Metanephros (tissue), 2 donors: ENCODE data around the genes GRIFIN and IQCE.

DNA sequence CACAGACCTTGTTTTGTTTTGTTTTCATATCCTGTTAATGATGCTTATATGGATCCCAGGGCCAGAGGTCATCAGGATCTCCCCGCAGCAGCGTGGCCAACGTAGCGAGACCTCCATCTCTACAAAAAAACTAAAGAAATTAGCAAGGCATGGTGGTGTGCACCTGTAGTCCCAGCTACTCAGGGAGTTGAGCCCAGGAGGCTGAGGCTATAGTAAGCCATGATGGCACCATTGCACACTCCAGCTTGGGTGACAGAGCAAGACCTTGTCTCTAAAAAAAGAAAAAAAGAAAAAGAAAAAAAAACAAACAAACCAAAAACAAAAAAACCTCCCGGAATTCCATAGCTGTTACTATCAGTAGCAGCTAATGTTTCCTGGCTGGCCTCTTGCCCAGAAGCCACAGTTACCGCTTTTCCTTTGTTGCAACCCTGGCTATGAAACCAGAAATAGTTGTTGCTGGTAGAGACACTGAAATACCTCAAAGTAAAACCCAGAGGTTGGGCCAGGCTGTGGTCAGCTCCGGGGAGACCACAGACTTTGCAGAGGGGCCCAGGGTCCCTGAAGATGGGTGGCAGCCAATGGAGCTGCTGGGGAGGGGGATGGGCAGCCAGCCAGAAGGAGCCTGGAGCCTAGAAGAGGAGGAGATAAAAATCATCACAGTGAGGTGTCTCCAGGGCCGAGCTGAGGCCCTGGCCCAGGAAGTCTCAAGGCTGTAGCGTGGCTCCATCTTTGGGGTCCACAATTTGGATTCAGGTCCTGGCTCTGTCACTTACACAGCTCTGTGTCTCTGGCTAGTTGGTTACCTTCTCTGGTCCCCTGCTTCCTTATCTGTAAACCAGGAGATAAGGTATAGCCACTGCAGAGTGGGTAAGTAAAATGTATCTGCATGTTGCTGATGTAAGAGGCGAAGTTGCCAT, 3.5 kb upstream of the CHST12 start:
- RAMPAGE, long total RNA: no peak

- RAMPAGE, long total RNA: no peak
These were observed at the start of gene GRIFIN for GRCh38 chr7:2476367-2476849. GRIFIN (minus strand) TSS chr7:2476398.

DNA sequence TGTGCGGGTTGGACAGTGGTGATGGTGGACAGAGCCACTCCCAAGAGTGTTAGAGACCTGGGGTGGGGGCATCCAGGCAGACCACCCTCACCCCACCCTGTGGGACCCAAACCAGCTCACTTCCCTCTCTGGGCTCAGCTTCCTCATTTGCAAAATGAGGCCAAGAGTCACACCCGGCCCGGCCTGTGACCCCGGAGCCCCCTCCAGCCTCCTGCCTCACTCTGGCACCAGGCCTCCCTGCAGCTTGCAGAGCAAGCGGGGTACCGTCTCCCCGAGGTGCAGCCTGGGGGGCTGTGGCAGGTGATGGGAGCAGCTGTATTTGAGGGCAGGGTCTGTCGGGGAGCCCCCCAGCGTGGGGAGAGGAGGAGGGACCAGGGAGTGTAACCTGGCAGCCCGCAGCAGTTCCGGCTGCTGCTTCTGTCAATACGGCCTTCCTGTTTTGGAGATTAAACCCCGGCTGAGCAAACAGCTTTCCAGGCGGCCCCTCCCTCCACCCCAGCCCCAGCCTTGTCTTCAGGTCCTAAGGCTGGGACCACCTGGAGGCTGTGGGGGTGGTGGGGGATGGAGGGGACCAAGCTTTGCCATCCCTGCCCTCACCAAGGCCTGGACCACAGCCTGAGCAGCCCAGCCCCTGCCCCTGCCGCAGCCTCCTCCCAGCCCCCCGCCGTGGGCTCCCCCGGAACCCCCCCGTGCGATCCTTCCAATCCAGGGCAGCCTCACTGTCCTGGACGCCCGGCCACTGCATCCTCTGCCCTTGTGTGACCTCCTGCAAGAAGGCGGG, 8.2 kb upstream of the LFNG start:
- RAMPAGE, long total RNA: no peak

- RAMPAGE, long total RNA: no peak
These were observed 909 bp upstream of the LFNG start for GRCh38 chr7:2518545-2519185.

DNA sequence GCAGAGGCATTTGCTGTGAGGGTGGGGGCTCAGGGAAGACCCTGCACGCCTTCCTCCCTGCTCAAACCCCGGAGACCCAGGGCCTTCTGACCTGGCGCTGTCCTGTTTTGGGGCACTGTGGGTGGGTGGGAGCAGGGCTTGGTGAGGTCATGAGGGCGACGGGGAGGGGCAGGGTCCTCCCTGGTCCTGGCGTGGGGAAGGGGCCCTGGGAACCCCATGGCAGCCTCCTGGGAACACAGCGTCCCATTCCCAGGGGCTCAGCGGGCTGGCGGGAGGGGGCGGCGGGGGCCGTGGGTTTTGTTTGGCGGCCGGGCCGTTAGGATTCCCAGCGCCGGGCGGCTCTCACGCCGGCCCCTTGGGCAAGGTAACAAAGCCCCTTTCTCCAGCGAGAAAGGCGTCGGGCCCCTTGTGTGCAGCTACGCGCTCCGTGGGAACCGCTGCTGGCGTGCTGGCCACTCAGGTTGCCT, 1.5 kb downstream of the LFNG start:
- RAMPAGE, long total RNA: no peak

- RAMPAGE, long total RNA: no peak
These were observed 10.8 kb downstream of the LFNG start for GRCh38 chr7:2530045-2531021.

- RAMPAGE, long total RNA: no peak
These were observed 8.6 kb downstream of the BRAT1 start for GRCh38 chr7:2546768-2547089.

GRCh38 chr7:2558633-2559780, at the start of gene IQCE:
IQCE (plus strand) TSS chr7:2558979.
- RAMPAGE, long total RNA: no peak

DNA sequence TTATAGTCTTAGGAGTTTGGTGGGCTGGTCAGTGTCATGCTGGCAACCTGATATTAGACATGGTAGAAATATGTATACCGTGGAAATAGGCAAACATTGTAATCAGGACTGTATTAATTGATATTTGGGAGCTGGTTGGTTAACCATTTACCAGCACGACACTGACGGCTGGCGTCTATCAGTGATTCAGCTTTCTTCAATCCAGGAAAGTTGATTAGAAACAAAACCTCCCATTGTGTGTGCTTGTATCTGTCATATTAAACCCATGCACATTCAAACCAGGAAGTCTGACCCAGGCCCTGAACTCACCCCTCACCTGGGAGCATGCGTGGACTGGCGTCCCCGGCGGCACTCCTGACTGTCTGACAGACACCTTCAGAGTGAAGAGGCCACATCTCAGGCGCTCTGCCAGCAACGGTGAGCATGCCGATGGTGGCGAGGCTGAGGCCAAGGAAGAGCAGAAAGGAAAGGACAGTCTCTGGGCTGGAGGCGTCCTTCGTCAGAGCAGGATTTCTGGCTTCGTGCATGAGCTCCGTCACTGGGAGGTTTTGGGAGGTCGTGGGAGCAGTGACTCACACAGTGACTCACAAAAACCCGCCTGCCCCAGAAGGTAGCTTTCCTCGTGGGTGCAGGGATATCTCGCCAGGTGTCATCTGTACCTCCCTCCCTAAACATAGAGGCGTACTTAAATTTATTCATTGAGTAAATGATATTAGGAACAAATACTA, 13.3 kb downstream of the IQCE start:
- RAMPAGE, long total RNA: no peak

DNA sequence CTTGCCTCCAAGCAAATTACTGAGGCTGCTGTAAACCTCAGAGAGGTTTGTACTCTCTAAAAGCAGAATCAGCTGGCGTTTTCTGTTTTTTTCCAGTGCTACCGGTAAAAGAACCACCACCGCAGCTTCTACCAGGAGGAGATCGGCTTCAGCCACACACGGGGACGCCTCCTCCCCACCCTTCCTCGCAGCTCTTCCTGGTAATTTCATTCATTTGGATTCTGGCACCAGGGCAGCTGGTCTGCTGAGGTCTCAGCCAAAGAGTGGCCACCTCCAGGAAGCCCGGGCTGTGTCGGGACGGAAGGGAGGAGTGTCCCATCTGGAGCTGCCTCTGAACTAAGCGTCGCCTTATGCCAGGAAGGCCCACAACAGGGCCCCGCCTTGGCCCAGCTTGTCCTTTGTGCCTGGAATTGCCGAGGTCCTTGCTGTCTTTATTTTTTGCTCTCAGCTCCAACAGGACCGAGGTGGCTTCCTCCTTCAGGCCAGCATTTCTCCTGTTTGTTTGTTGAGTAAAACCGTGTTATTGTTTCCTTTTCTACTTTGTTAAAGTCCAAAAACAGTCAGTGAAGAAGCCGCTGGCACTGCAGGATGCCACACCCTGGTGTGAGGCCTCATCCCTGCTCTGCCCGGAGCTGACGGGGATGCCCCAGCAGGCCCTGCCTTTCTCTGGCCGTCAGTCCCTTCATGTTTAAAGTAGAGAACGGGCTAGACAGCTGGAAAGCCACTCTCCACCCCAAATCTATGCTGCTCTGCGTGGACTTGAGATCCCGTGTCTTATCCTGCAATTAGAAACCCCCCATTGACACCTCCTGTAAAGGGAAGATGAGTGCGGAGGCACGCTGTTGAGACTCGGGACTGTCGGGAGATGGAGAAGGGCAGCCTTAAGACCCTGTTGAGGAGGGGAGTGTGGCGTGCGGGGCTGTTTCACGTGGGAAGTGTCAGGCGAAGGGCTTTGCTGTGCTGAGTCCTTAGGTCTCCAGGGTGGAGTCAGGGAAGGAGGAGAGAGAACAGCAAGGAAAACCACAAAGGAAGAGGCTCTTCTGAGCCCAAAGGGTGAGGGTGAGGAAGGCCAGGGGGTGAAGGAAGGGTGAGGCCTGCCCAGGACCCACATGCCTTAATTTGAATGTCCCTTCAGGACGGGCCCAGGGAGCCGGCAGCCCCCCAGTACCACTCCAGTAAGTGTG, 24.4 kb upstream of the TTYH3 start:
- RAMPAGE, long total RNA: no peak

- RAMPAGE, long total RNA: no peak
These were observed 21.5 kb upstream of the TTYH3 start for GRCh38 chr7:2610128-2610855.

DNA sequence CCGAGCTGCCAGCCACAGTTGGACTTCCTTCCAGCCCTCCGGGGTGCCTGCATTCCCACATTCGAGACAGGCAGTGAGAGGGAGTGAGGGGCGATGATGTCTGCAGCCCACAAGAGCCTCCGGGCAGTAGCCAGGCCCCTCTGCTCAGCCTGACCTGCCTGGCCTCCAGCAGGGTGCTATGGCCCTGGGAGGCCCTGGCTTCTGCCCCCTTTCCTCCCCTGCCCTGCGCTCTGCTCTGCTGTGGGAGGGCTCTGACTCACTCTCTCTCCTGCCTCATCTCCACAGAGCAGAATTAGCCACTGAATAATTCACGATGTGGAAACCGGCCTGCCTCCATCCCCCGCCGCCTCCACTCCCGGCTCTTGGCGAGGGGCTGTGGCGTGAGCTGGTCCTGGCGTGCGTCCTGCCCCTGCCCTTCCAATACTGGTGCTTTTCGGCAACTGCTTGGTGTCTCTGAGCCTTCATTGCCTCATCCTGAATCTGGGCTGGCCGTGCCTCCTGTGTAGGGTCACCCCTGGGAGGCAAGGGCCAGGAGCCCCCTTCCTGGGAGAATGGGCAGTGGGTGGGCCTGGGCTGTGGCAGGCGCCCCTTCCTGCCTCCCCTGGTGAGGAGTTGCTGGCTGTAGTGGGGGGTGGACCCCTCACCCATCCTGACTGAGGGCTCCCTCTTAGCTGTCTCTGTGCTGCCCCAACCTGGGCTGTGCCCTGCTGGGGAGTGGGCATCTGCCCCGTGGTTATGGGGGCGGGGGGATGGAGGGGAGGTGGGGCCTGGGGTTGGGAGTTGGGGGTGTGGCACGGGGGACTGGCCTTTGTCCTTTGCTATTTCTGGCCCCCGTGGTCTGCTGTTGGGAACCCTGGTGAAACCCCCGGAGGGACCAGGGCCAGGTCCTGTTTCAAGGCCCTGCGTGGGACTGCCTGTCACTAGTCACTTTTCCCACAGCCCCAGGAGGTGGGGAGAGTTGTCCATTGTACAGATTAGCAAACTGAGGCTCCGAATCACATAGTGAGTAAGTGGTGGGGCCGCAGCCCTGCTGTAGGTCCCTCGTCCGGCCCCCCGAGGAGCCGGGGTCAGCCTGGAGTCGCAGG, 2.4 kb downstream of the TTYH3 start:
- RAMPAGE, long total RNA: no peak

GRCh38 chr7:2656012-2656691, 24.4 kb downstream of the TTYH3 start:
- RAMPAGE, long total RNA: no peak

GRCh38 chr7:2658863-2659296, 27.1 kb downstream of the TTYH3 start:
- RAMPAGE, long total RNA: no peak

GRCh38 chr7:2728317-2729620, 40.8 kb downstream of the AMZ1 start:
- RAMPAGE, long total RNA: no peak

GRCh38 chr7:2734541-2734661, 46.4 kb downstream of the AMZ1 start:
- RAMPAGE, long total RNA: no peak

DNA sequence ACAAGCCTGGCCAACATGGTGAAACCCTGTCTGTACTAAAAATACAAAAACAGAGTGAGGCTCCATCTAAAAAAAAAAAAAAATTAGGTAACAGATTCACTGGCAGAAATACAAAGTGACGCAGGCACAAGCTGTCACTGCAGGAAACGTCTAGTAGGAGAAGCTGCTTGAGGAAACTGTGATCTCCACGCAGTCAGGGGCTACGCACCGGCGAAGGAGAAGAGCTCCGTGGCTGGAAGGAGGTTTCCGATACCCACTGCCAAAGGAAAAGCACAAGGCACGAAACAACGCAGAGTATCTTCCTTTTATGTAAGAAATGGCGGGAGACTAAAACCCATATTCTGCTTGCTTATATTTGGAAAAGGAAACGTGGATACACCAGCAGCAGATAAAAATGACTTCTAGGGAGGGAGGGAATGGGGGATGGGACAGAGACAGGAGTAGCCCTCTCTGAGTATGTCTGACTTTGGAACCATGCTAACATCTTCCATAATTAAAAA, 50.3 kb downstream of the AMZ1 start:
- RAMPAGE, long total RNA: no peak

- RAMPAGE, long total RNA: no peak
These were observed 38.8 kb downstream of the GNA12 start for GRCh38 chr7:2805239-2805758.

DNA sequence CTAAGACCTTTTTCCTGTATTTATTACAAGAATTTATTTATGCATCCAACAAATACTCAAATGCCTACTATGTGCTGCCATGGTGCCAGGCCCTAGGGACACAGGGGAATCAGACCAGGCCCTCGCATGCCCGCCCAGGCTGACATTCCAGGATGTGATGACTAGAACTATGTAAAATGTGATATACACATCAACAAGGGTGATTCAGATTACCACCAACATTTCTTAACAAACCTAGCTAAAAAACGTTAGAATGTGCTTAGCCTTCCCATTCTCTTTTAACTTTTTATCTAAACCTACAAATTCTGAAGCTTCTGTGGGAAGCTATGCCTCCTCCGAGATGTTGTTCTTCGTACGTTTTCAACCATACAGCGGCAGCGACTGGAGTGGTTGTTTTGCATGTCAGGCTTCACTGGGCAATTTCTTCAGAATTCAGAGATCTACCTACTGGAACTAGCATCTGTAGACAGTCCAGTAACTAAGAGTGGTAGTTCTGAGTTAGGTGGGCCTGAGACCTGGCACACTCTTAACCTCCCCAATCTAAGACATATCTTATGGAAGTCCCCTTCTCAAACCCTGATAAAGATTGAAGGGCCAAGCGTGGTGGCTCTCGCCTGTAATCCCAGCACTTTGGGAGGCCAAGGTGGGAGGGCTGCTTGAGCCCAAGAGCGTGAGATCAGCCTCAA, 22.1 kb downstream of the GNA12 start:
- RAMPAGE, long total RNA: no peak

DNA sequence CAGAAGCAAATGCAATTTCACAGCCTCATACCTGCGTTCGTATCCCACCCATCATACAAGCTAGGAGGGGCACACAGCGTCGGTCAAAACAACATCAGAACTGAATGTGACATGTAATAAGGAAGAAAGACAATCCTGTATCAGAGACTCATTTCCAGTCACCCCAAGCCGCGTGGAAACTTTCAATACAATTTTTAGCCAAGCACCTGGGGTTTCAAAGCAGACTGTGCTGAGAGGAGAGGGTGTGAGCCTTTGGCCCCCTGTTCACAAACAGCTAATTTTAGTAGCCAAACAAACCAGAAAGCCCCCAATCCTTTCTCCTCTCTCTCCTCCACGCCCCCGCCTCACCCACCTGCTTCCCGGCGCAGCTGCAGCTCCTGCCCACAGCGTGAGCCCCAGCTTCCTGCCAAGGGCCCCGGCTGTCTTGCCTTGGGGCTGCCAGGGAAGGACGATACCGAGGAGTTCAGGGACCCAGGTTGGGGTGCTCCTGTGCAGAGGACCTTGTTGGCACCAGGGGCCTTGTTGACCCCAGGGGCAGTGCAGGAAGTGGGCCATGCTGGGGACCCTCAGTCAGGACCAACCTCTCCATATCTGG, 50.5 kb upstream of the GNA12 start:
- RAMPAGE, long total RNA: no peak